BE2C (cell line): Measurements from ENCODE around the genes SIGLEC12, ZNF701 and ERVV-2.

- RRBS, result no CpG with 5 or more reads among the region's 10 CpGs
These were observed 274 bp downstream of the ETFB start for GRCh38 chr19:51366012-51366216.

GRCh38 chr19:51456453-51457025 lies 1.7 kb downstream of the SIGLEC8 start:
- RRBS, result no CpG with 5 or more reads among the region's 9 CpGs

DNA sequence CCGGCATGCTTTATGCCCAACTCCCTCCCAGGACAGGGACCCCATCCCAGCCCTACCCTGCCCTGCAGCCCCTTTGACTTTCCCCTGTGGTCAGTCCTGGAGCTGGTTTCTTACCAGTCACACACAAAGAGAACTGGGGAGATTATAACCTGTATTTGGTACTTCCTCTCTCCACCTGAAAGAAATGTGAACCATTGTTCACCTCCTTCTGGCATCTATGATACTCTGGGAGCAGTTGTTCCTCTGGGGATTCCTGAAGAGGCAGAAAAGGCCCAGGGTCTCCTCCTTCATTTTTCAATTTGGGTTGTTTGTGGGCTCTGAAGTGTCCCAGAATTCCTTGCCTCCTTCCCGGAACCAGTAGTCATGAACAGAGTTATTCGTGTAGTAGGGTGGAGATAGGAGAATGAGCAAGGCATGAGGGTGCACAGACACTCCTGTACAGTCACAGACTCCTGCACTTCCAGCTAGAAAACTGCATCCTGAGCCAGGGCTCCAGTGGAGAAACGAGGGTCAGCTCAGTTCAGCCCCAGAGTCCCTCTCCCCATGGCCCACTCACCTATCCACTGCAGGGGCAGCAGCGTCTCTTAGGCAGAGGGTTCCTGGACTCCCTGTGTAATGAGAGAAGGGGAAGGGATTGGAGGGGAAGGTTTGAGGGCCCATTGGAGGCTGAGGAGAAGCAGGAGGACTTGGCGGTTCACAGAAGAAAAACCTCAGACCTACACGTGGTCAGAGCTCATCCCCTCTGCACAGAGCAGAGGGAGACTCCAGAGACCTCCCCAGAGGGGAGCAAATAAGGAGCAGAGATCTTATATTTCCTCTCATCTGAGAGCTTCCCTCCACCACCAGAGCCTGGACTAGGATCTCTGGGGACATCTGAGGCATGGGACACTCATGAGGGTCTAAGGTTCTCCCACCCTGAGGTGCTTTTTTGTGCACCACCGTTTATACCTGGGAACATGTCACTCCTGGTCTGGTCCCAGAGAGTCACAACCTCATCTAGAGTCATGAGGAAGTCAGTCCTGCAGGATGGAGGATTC lies 10.8 kb upstream of the SIGLEC8 start:
- RRBS, result no CpG with 5 or more reads among the region's 8 CpGs

DNA sequence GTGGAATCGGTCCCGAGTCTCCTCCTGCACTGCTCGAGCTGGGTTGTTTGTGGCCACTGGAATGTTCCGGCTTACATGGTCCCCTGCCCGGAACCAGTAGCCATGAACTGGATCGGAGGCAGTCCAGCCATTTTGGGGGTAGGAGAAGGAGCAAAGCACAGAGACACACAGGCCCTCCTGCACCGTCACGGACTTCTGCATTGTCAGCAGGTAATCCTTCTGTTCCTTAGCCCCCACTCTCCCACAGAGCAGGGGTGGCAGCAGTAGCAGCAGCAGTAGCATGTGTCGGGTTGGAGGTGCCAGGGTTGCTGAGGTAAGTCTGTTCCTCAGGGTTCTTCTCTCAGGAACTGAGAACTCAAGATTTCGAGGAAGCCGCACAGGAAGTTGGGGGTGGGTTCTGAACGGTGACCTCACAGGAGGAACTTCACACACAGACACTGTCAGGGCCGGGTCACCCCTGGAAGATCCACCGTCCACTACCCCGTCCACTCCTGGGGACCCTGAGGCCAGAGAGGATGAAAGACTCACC lies at the start of gene SIGLEC12:
Gene SIGLEC12, minus strand, starts transcription at position 349 of the 529 bp plus-strand sequence.
- RRBS, result no CpG with 5 or more reads among the region's 15 CpGs

- RRBS, result no CpG with 5 or more reads among the region's 5 CpGs
These were observed 2.5 kb downstream of the FPR3 start for GRCh38 chr19:51797533-51797869.

GRCh38 chr19:51948758-51949407 lies 21.6 kb downstream of the ZNF613 start:
- RRBS, result no CpG with 5 or more reads among the region's 35 CpGs

- RRBS, result no CpG with 5 or more reads among the region's 3 CpGs
These were observed 13.8 kb downstream of the PPP2R1A start for GRCh38 chr19:52203735-52204058.

GRCh38 chr19:52269695-52270855 lies 688 bp downstream of the ZNF766 start:
- RRBS, result 2% methylated on average over 3 of the region's 51 CpGs

DNA sequence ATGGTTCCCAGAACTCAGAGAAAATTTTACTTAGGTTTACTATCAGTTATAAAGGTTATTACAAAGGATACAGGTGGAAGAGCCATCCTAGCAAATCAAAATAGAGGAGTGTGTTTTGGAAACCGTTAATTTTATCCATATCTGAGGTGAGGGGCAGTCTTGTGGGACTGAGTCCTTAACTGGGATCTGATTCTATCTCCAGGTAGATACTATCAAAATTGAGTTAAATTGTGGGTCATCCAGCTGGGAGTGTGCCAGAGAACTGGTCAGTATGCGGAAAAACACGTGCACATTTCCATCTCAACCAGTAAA lies 1.7 kb downstream of the ZNF766 start:
- RRBS, result no CpG with 5 or more reads among the region's 3 CpGs

GRCh38 chr19:52299802-52300464 lies 3.0 kb downstream of the ZNF480 start:
- RRBS, result no CpG with 5 or more reads among the region's 7 CpGs

- RRBS, result no CpG with 5 or more reads among the region's 24 CpGs
These were observed 9.0 kb downstream of the ZNF808 start for GRCh38 chr19:52536440-52536958.

DNA sequence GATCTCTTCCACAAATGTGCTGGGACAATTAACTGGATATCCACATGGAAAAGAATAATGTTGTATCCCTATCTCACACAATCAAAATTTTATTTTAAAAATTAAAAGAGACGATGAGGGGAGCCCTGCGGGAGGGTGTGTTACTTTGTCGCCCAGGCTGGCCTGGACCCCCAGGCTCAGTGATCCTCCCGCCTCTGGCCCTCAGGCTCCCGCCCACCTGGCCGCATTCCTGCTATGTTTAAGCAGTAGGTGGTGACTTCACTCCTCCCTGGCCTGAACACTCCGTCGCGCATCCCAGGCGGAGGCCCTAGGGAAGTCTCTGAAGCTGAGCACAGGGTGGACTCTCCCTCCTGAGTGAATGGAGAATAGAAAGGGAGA lies 534 bp upstream of the ZNF701 start:
- RRBS, result no CpG with 5 or more reads among the region's 10 CpGs

- RRBS, result no CpG with 5 or more reads among the region's 62 CpGs
These were observed at the start of gene ZNF701 for GRCh38 chr19:52569942-52571071. ZNF701 (plus strand) TSS chr19:52570287.

DNA sequence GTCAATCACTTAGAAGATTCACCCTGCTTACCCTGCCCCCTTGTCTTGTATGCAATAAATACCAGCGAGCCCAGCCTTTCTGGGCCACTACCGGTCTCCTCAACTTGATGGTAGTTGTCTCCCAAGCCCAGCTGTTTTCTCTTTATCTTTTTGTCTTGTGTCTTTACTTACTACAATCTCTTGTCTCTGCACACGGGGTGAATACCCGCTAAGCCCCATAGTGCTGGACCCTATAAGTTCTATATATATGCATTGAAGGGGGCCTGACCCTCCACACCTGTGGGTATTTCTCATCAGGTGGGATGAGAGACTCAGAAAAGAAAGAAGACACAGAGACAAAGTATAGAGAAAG lies 9.1 kb upstream of the ZNF888 start:
- RRBS, result no CpG with 5 or more reads among the region's 4 CpGs

GRCh38 chr19:53044590-53044886 lies at the start of gene ERVV-2:
ERVV-2 (plus strand) TSS chr19:53044740.
- RRBS, result no CpG with 5 or more reads among the region's 5 CpGs

GRCh38 chr19:53089647-53090434 lies 13.4 kb downstream of the ZNF160 start:
- RRBS, result no CpG with 5 or more reads among the region's 4 CpGs

DNA sequence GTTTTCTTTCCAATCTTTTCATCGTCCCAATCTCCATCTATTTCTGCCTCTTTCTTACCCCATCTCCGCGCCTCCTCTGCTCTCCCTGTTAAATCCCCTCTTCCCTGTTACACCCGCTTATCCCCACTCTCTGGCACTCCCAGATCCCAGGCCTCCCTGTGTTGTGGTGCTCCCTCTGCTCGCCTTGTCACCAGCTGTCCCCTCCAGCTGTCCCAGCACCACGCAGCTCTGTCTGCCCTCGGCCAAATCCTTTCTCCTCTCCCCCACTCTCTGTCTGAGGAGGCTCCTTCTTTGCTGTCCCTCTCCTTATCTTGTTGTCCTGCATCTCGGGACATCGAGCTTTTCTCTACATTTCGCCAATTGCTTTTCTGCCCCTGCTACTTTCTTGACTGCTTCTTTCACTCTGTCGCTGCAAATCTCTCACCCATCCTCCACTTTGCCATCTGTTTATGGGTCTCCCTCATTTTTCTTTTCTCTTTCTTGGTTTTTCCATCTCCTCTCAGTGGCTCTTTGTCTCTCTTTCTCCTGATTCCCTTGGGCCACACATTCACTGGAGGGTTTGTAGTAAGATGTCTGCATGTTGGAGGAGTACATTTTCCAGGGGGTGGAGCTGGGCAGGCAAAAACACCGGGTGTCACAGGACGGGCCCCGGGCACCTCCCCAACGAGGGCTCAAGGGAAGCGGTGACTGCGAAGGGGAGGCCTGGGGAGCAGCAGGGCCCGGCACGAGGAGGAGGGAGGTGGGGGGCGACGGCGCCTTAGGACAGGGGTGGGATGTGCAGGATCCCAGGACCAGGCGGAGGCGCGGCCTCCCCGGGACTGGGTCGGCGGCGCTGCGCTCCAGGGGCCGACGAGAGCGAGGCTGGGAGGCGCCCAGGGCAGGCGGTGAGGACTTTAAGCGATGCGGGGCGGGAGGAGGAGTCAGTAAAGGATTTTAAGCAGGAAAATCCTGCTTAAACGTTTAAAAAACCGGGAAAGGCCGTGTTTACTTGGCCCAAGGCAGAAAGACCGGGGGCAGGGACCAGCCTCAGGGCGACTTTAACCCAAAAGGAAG lies 717 bp downstream of the ZNF160 start:
- RRBS, result 2% methylated on average over 3 of the region's 43 CpGs

- RRBS, result no CpG with 5 or more reads among the region's 4 CpGs
These were observed 3.2 kb downstream of the ZNF415 start for GRCh38 chr19:53129459-53129978.

- RRBS, result no CpG with 5 or more reads among the region's 2 CpGs
These were observed 6.4 kb upstream of the ZNF415 start for GRCh38 chr19:53138851-53139739.